ENCODE results near the genes GCNT2, TMEM14C and SMIM13.

DNA sequence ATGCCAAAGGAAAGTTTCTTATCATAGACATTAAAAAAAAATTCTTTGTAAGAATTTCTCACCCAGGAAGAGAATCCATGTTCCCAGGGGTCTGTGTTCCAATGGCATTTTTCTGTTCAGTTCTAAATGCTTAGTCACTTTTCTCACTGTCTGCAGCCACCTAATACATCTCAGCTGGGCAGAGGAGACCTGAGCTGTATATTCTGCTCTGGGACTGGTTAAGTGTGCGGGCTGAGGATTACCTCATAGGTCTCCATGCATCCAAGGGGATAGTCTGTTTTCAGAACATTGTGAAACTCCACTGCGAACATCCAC, 947.2 kb downstream of the TFAP2A start:
- PRO-cap = no peak

DNA sequence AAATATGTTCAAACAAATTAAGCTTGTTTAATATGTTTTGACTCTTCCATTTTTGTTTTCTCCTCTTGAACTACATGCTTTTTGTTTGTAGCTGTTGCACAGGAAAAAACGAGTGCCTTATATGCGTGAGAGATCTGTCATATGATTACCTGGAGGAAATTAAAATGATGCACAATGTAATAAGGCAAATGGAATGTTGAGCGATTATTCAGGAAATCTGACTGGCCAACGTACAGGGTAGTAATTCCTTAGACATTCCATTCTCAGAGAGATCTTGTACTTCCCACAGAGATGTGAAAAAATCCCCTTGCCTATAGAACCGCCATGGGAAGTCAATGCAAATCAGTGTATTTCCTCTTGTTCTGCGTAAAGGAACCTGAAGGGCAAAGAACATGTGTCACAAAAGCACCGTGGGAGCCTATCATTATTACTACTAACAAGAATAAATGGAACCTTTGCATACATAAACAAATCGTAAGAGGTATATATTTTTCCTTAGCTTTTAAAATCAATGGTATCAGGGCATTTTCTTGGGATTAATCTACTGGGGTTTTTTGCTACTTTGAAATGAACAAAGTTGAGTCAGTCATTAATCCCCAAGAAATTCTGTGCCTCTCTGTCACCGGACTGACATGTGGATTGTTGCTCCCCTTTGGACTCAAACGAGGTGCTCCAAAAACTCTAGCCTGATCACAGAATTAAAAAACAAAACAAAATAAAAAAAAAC, 911.4 kb downstream of the TFAP2A start:
- PRO-cap = no peak

- PRO-cap = no peak
Observed at GRCh38 chr6:10382921-10383970, 31.6 kb downstream of the TFAP2A start.

- PRO-cap = no peak
Observed at GRCh38 chr6:10413289-10413664, 1.6 kb downstream of the TFAP2A start.

- PRO-cap = bidirectional peak, plus-strand start at chr6:10417037, minus-strand start at chr6:10416927; bidirectional peak, plus-strand start at chr6:10417496, minus-strand start at chr6:10417225
Observed at GRCh38 chr6:10416763-10417556, 2.1 kb upstream of the TFAP2A start.

DNA sequence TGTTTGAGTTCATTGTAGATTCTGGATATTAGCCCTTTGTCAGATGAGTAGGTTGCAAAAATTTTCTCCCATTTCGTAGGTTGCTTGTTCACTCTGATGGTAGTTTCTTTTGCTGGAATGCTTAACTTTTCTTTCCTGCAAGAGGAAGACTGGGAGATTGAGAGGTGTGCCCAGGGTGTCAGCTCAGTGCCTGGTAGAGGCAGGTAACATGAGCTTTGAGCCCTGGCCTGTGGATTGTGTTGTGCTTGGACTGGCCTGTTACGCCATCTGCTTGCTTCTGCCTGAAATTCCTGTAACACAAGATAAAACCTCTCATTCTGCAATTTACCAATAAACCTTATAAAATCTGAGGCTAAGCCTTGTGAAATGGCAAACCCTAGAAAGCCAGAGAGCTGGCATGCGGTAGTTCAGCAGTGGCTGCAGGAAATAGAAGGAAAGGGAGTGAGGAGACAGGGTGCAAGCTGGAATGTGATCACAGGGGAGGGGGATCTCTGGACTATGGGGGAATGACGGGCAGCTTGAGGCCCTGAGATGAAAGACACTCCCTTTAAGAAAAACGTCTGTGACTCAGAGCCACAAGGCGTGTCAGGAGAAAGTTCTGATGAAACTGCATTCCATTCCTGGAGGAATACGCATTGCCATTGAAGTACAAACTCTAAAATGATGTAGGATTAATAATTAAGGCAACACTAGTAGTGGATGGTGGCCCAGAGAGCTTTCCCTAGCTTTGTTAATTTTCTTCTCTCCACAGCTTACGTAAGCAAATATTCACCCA, 26.2 kb upstream of the TFAP2A start:
- PRO-cap = no peak

- PRO-cap = bidirectional peak, plus-strand start at chr6:10521351, minus-strand start at chr6:10521219
Observed at GRCh38 chr6:10520946-10521746, at the start of gene GCNT2. GCNT2 (plus strand) TSS chr6:10521351.

DNA sequence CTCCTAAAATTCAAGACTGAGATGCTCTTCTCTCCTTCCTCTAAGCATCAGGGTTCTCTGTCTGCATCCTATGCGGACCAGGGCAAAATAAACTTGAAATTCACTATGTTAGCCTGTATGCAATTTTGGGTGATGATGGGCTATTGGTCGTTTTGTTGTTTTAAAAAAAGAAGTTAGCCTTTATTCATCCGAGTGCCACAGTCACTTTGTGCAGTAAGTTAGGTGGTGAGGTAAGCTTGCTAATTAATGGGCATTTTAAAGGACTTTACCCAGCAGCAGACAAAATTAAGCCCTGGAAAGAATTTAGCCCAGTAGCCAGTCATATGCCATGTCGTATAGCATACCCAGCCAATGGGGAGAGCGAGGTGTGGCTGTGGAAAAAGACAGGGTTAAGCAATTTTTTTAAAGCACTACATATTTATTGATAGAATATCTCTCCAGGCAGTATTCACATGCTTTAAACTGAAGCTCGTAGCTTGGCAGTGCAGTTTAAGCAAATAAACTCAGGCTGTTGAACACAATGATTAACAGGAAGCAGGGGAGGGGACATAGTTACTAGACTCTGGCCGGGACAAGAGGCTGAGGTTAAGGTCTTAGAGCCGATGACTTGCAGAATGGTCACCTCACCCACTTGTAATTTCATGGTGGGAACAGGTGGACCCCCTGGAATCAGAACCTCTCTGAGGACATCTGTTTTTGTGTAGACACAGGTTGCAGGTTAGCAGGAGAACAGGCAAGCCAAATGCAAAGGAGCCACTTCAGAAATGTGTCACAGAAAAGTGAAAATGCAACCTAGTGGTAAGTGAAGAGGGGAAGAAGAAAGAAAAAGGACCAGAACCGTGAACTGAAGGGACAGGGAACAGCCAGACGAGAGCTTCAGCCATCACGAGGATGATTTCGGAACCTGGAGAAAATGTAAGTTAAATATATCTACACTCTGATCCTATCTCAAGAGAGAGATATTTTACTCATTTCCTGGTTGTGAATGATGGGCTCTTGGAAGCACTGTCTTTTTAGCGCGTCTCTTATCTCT, 7.1 kb downstream of the GCNT2 start:
- PRO-cap = no peak

DNA sequence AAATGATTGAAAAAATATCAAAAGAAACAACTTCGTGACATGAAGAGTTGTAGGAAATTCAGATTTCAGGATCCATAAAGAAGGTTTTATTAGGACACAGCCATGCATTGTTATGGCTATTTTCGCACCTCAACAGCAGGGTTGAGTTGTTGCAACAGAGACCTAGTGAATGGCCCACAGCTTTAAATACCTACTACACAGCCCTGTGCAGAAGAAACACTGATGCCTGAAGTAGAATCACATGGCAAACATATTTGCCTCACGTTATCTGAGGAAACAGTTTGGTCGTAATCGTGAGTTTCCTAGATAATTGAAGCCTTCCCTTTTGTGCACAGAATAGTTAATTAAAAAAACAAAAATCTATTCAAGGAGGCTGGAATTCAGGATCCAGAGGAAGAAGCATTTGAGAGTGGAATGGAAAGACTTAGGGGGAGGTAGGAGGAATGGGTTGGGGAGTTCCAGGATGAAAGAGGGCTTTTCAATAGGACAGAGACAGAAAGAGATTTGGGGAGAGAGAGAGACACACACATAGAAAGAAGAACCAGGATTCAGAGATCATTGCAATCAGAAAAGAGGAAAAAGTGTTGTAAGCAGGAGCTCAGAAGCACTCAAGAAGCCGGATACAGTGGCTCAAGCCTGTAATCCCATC, 55.2 kb downstream of the GCNT2 start:
- PRO-cap = no peak

DNA sequence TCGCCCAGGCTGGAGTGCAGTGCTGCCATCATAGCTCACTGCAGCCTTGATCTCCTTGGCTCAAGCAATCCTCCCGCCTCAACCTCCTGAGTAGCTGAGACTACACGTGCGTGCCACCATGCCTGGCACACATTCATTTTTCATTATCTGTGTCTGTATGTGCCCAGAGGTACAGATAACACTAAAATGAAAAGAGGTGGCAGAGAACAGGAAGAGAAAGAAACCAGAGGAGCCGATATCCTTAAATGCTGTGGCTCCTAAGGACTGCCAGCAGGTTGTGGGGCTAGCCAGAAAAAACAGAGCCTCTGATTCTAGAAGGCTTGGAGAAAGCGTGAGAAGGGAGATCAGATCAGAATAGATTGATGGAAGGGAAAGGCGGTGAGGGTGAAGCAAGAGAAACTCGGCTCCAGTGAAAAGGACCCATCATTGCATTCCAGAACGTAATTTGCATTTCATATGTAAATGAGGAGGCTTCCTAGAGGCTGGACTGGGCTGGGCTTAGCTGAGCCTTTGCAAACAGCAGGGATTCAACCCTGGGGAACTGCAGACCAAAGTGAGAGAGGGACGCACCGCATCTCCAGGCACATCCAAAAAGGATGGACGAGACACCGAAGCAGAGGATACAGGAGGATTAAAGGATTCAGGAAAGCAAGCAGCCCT, 64.2 kb downstream of the GCNT2 start:
- PRO-cap = bidirectional peak, plus-strand start at position 584 of the sequence, minus-strand start at position 361 of the sequence

- PRO-cap = no peak
Observed at GRCh38 chr6:10610219-10610636, 84.2 kb downstream of the C6orf52 start.

DNA sequence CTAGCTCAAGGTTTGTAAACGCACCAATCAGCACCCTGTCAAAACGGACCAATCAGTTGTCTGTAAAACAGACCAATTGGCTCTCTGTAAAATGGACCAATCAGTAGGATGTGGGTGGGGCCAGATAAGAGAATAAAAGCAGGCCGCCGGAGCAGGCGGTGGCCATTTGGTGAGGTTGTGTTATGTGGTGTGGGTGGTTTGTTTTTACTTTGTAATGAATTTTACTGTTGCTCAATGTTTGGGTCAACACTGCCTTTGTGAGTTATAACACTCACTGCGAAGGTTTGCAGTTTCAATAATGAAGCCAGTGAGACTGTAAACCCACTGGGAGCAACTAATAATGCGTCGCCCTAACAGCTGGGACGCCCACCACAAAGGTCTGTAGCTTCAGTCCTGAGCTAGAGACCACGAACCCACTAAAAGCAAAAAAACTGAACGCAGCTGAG, 33.6 kb downstream of the C6orf52 start:
- PRO-cap = no peak

- PRO-cap = no peak
Observed at GRCh38 chr6:10719511-10719727, 3.5 kb upstream of the TMEM14C start.

DNA sequence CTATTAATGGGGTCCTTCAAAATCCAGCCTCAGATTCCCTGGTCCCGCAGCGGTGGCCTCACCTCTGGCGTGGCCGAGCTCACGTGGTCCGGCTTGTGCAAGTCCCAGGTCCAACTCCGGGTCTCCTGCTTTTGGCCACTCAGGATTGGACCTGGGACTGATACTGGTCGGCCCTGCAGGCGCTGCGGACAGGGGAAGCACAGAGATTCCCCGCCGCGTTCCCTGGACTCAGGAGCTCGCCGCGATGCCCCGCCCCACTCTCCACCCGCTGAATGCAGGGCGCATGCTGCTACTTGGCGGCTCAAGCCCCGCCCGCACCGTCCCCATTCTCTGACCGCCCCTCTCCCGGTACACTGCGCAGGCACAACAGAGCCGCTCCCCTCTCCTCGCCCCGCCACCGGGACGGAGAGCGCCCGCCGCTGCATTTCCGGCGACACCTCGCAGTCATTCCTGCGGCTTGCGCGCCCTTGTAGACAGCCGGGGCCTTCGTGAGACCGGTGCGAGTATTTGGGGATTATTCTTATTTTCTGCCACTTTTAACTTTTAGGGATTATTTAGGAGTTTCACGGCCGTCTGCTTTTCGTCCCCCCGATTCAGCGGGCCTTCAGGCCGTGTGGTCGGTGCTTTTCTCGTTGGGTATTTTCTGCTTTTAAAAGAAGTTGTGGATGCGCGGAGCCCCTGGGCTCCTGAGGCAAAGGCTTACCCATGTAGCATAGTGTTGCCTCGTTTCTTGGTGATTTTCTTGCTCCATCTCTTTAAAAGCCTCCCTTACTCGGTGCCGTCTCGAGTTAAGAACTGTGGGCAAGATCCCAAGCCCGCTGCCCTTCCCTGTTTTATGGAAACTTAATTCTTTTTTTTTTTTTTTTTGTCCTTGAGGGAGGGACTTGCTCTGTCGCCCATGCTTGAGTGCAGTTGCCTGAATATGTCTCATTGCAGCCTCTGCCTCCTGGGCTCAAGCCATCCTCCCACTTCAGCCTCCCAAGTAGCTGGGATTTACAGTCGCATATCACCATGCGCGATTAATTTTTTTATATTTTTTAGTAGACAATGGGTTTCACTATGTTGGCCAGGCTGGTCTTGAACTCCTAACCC, at the start of gene TMEM14C:
TMEM14C (plus strand) TSS at position 326 of the 1,092 bp plus-strand sequence.
- PRO-cap = bidirectional peak, plus-strand start at position 447 of the sequence, minus-strand start at position 97 of the sequence

GRCh38 chr6:11026177-11026843, 17.8 kb downstream of the ELOVL2 start:
- PRO-cap = unidirectional peak, minus-strand start at chr6:11026577

GRCh38 chr6:11042946-11044117, 773 bp downstream of the ELOVL2 start:
- PRO-cap = no peak

DNA sequence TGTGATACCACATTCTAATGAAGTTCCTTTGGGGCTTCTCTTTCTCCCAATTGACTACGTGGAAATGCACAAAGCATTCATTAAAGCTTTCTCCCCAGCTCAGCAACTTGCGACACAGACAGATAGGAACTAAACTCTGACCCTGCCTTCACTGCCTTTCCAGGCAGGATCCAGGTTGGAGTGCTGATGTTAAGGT, 23.1 kb upstream of the ELOVL2 start:
- PRO-cap = no peak

GRCh38 chr6:11092930-11093969, at the start of gene SMIM13:
SMIM13 (plus strand) TSS chr6:11093834.
- PRO-cap = bidirectional peak, plus-strand start at chr6:11093820, minus-strand start at chr6:11093649

- PRO-cap = no peak
Observed at GRCh38 chr6:11214204-11215370, 17.9 kb downstream of the NEDD9 start.

GRCh38 chr6:11241716-11242307, 9.3 kb upstream of the NEDD9 start:
- PRO-cap = no peak